Bronchial epithelial cell (primary cell): ENCODE results near the genes N6AMT1, GRIK1 and KRTAP6-2.

DNA sequence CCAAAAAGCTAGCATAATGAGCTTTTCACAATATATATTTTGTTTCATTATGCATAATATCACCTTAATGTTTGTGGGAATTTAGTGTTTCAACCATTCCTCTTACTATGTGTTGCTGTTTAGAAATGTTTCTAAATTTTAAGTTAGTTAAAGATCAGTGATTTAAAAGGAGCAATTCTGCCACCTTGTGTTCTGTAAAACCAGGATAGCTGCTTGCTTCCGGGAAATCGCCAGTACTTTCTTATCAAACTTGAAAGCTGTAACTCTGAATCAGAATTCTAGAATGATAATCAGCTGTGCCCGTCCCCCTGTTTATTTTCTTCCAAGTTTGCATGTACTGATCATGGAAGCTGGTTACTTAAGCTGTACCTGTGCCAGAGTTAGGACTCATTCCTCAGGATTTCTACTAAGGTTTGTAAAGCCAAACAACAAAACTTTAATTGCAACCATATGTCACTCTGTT is 548.9 kb downstream of the N6AMT1 start:
- RRBS, 2 experiments, result no CpG with 5 or more reads among the region's 3 CpGs

- RRBS, 2 experiments, result no CpG with 5 or more reads among the region's 5 CpGs
These were observed 153.4 kb downstream of the N6AMT1 start for GRCh38 chr21:28731746-28732130.

DNA sequence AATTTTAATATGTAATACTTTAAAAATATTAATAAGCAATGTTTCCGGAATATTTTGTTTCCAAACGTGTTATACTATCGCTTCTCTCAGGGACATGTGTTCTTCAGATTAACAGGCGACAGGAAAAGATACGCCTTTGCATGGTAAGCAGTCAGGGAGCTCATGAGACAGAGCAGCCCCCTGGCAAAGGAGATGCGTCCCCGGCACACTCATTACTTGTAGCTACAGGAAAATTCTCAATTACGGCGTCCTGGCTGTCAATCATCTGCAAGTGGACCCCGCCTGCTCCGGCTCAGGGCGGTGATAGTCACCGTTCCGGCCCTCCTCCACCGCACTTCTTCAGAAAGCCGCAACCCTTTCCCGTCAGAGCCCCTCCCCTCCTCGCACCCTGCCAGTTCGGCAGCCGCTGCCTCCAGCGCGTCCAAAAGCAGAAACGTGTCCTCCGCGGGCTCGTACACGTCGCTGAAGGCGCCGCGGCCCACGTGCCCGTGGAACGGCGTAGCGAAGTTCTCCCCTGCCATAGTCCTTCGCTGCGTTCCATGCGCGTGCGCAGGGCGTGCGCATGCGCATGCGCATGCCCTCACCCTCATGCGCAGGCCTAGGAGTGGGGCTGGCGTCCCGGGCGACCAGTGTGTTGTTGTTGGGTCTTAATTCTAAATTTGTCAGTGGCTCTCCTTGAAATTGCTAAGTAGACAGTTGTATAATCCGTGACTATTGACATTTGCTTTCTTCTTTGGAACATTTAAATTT is at the start of gene N6AMT1:
N6AMT1 (minus strand) TSS at position 543 of the 750 bp plus-strand sequence.
- RRBS, 2 experiments, result 1 to 2% methylated on average over 3 of the region's 50 CpGs

DNA sequence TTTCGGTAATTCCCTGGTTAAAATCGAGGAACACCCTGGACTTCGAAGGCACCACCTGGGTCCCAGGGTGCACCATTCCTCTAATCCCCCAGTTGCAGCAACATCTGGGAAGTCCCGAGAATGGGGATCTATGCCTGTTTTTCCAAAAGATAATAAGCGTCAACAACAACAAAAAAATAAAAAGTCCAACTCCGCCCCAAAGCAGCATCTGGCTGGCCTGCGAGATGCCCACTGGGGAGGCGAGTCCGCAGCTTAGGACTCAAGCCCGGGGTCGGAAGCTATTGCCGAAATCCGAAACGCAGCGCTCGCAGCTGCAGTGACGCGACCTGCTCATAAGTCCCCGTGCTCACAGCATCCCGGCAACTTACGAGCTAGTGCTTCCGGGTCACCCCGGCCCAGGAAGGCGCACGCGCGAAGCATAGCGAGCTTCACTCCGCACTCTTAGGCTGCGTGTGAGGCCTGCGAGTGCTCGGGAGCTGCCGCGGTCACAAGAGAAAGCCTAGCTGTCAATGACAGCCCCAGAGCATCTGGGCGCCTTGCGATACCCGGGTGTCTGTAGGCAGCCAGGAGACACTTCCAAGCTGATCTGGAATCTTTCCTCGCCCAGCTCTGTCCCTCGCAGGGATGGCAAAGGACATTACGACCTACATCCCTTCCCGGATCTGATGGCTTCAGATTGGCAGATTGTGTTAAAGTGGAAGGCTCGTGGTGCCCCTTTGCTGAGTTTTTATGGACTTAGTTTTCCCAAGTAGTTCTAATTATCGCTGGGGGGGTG is 9.9 kb upstream of the LTN1 start:
- RRBS, 2 experiments, result under 1 to 1% methylated on average over 7 to 9 of the region's 43 CpGs

DNA sequence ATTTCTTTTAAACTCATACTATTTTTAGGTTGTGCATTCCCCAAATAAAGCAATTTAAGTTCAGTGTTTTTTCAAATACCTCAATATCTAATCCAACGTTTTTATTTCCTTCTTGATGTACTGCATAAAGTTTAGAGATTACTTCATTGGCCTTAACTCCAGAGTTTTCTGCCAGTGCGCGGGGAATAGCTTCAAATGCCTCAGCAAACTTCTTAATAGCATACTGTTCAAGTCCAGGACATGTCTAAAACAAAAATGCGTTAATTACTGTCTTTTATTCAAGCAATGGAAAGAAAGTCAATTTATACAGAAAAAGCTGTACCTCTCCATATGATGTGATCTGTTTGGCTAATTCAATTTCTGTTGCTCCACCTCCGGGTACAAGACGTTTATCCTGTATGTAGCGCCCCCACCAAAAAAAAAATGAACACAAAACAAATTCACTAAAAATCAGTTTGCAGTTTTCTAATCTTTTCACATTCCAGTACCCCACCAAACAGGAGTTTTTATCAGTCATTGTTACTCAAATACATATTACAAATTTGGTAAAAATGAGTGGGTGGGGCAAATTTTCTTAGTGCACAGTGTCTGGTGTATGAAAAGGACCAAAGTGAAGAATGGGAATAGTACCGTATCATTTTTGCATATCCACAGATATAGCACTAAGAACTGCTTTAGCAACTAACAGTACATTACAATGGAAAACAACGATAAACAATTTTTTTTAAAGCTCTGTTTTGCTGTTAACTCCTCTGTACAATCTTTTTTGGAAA is 12.1 kb downstream of the CCT8 start:
- RRBS, 2 experiments, result no CpG with 5 or more reads among the region's 9 CpGs

DNA sequence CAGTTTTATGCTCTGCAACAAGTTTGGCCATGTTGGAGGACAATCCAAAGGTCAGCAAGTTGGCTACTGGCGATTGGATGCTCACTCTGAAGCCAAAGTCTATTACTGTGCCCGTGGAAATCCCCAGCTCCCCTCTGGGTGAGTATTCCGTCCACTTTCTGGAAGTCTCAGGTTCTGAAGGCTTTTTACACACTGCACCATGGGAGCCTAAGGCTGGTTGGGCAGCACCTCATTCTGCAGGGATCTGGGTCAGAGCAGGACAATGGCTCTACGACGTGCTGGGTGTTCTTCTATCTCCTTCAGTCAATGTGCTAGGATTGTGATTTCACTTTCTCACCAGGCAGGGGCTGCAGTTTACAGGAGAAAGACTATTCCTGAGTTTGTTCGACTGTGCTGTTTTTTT is 19.0 kb upstream of the CCT8 start:
- RRBS, 2 experiments, result no CpG with 5 or more reads among the region's 6 CpGs

DNA sequence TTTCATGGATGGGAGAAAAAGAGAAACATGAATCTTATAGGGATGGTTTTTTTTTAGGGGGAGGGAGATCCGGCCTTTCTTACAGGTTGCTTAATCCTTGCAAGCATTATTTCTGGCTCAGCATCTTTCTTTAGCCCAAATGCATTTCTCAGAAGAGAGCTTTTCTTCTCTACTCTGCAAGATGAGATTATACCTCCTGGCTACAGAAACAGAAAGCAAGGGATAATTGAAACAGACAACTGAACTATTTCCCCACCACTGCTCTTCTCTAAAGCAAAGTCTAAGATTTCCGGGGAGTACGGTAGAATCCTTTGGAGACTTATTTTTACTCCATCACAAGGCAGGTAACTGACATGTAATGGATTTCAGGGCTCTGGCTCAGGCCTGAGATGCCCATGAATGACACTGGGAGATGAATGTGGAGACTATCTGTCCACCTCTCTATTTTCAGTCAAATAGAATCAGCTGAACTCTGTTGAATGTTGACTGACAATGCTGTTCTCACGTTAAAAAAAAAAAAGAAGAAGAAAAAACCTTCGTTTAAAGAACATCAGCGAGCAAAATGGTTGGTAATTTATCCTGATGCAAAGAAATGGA is 29.0 kb downstream of the MAP3K7CL start:
- RRBS, 2 experiments, result no CpG with 5 or more reads among the region's 6 CpGs

- RRBS, 2 experiments, result no CpG with 5 or more reads among the region's 2 CpGs
These were observed 57.5 kb downstream of the MAP3K7CL start for GRCh38 chr21:29187955-29188370.

GRCh38 chr21:29232847-29234058 is 65.5 kb upstream of the BACH1 start:
- RRBS, 2 experiments, result no CpG with 5 or more reads among the region's 11 CpGs

- RRBS, 2 experiments, result no CpG with 5 or more reads among the region's 14 CpGs
These were observed 28.0 kb downstream of the BACH1 start for GRCh38 chr21:29326438-29327483.

DNA sequence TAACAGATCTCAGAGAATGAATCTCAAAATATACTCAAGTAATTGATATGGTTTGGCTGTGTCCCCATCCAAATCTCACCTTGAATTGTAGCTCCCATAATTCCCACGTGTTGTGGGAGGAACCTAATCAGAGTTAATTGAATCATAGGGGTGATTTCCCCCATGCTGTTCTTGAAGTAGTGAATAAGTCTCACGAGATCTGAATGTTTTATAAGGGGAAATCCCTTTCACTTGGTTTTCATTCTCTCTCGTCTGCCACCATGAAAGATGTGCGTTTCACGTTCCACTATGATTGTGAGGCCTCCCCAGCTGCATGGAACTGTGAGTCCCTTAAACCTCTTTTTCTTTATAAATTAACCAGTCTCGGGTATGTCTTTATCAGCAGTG is 135.3 kb downstream of the BACH1 start:
- RRBS, 2 experiments, result no CpG with 5 or more reads among the region's 6 CpGs

- RRBS, 2 experiments, result no CpG with 5 or more reads among the region's 3 CpGs
These were observed 257.2 kb downstream of the BACH1 start for GRCh38 chr21:29555945-29556211.

DNA sequence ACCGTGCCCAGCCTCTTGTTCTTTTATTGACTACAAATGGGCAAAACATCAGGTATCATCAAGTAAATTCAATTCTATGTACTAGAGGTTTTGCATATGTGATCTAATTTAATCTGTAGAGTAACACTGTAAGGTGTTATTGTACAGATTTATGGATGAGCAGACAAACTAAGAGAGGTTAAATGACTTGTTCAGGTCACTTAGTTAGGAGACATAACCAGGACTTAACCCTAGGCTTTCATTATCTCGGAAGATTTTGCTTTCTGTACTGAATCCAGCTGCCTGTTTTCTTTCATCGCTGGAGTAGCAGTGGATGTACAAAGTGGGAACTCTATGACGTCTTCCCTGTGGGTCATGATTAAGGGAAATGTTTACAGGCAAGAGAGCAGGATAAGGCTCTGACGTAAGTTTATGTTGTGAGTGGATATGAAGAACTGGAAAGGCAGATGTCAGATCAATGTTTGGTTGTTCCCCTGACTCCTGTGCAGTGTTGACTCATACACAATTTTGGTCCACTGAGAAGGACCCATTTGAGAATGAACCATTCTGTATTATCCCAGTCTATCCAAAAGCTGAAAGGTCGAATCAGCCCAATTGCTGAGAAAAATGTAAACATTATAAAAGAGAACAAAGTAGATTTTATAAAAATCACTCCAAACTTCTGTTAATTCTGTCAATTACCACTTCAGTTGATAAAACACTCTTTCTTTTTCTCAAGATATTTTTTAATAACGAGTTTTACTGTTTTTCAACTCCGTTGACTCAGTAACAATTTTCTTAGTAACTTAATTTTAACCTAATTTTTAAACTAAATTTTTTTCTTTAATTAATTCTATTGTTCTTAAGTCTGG is 292.4 kb downstream of the GRIK1 start:
- RRBS, 2 experiments, result no CpG with 5 or more reads among the region's 8 CpGs

GRCh38 chr21:29656633-29657172 is 283.1 kb downstream of the GRIK1 start:
- RRBS, 2 experiments, result no CpG with 5 or more reads among the region's 6 CpGs

GRCh38 chr21:29769356-29769868 is 170.4 kb downstream of the GRIK1 start:
- RRBS, 2 experiments, result 91 to 96% methylated on average over 2 of the region's 12 CpGs

DNA sequence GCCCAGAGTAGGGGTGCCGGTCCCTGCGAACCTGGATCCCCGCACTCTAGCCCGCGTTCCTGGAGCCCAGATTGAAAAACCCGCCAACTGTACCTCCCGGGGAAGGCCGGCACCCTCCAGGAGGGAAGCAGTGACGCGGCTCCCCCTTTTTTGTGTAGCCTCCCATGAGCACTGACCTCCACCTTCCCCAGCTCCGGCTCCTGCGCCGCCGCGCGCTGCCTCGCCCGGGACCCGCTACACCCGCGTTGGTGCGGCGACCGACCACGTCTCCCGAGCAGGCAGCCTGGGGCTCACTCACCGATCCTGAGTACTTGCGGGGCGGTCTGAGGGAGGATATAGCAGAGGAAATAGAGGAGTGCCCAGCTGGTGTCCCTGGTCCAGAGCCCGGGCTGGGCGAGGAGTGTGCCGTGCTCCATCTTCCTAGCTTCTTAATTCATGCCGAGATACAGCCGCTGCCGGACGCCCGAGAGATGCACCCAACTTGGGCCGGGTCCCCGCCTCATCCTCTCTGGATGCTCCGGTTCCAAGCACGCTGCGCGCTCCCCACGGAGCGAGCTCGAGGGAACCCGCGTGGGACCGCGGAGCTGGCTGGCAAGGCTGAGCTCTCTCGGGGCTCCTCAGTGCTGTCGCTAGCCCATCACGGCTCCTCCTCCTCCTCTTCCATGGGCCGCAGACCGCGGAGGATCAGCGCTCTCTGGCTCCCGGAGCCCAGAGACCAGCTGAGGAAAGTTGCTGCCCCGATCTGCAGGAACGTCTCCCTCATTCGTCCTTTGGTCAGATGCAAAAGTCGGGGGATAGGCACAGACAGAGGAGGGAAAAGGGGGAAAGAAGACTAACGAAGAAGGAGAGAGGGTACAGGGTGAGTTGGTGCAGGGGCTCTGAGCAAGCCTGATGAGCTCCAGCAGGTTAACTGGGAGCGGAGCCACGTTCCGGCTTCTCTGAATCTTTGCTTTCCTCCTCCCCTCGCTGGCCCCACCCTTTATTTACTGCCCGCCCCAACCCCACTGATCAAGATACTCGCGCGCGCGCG is at the start of gene GRIK1:
GRIK1 (minus strand) TSS at position 912 of the 1,030 bp plus-strand sequence.
- RRBS, 2 experiments, result 2% methylated on average over 15 of the region's 74 CpGs

- RRBS, 2 experiments, result no CpG with 5 or more reads among the region's 8 CpGs
These were observed 232 bp downstream of the KRTAP23-1 start for GRCh38 chr21:30348175-30348572.

- RRBS, 2 experiments, result no CpG with 5 or more reads among the region's 7 CpGs
These were observed at the start of gene KRTAP6-2 for GRCh38 chr21:30598781-30599268. KRTAP6-2 (minus strand) TSS chr21:30598902.